T-cell (primary cell): ENCODE measurements around a stretch of chr10.

- PRO-cap, 7 experiments = no peak in any of the 7 experiments
Observed at GRCh38 chr10:74475192-74475722, 324.2 kb downstream of the ADK start.

DNA sequence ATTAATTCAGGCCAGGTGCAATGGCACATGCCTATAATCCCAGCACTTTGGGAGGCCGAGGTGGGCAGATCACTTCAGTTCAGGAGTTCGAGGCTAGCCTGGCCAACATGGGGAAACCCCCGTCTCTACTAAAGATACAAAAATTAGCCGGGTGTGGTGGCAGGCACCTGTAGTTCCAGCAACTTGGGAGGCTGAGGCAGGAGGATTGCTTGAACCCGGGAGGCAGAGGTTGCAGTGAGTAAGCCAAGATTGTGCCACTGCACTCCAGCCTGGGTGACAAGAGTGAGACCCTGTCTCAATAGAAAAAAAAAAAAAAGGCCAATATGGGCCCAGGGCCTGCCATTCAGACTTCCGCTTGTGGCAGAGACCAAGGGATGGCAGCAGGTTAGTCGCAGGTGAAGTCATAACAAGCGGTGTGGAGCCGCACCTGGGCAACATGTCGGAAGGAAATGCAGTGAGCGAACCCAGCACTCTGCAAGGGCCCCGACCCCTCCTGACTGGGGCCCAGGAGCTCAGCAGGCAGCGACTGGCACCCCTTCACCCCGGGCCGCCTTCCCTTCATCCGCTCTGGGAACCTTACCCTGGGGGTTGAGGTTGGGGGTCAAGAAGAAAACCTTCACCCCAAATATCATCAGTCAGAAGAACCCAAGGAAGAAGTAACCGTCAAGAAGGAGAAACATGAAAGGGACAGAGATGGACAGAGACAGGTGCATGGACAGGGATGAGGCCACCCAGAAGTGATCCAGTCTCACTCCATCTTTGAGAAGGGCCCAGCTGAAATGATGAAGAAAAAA is 171.7 kb upstream of the KAT6B start:
- PRO-cap, 7 experiments = no peak in any of the 7 experiments

DNA sequence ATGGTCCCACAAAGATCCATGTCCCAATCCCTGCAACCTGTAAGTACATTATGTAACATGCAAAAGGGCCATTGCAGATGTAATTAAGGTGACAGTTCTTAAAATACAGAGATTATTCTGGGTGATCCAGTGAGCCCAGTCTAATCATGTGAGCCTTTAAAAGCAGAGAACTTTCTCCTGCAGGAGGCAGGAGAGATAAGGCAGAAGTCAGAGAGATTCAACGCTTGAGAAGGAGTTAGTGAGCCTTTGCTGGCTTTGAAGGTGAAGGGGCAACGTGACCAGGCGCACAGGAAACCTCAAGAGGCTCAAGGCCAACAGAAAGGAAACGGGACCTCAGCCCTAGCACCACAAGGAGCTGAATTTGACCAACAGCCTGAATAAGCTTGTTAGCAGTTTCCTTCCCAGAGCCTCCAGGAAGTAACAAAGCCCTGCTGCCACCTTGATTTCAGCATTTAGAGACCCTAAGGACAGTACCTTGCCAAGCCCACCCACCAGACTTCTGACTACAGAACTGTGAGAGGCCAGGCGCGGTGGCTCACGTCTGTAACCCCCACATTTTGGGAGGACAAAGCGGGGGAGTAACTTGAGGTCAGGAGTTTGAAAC is 87.4 kb upstream of the KAT6B start:
- PRO-cap, 7 experiments = no peak in any of the 7 experiments

GRCh38 chr10:74865729-74866295 is 39.4 kb downstream of the KAT6B start:
- PRO-cap, 7 experiments = no peak in any of the 7 experiments

GRCh38 chr10:74886621-74887188 is 60.3 kb downstream of the KAT6B start:
- PRO-cap, 7 experiments = no peak in any of the 7 experiments

DNA sequence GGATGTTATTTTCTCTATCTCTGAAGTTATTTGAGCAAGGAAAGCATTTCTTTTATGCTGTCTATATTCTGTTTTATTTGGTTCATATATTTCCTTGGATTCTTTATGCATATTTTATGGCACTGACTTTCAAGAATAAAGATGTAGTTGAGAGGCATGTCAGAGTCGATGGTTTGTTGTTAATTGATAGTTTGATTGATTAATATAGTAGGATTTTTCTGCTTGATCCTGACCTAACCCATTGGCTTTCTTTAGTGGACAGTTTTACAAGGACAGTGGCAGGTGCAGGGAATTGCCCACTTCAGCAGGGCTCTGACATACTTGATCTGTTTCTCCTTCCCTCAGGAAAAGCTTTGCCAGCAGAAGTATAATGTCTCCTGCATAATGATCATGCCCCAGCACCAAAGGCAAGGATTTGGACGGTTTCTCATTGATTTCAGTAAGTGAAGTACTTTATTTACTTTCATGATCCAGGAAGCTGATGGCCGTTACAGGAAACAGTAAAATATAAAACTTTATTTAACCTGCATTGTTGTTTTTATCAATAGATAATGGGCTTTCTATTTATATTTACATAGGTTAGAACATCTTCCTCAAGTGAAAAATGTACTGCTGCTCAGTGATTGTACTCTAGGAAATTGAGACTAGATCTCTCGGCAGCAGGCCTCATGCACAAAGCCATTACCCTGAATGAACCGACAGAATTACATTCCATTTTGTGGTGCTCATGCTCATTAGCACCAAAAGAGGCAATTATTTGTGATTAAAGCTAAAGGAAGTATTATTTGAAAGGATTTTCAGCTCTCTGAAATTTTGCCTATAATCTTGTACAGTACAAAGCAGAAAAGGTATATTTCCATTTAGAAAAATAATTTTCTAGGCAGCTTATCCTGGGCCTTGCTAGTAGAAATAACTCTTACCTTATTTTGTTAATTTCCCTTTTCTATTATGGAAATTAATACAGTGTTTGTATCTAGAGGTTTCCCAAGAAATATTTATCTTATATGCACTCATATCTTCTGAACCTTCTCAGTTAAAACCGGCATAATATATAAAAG is 84.4 kb downstream of the DUSP29 start:
- PRO-cap, 7 experiments = no peak in any of the 7 experiments

GRCh38 chr10:75136808-75137277 is 25.4 kb downstream of the SAMD8 start:
- PRO-cap, 7 experiments = no peak in any of the 7 experiments

GRCh38 chr10:75224442-75224980 is 11.2 kb downstream of the COMTD1 start:
- PRO-cap, 7 experiments = no peak in any of the 7 experiments

GRCh38 chr10:75230273-75230996 is 5.3 kb downstream of the COMTD1 start:
- PRO-cap, 7 experiments = peak in 1 of 7 experiments; most common plus-strand start chr10:75230923 (in 1); most common minus-strand start chr10:75230710 (in 1)

DNA sequence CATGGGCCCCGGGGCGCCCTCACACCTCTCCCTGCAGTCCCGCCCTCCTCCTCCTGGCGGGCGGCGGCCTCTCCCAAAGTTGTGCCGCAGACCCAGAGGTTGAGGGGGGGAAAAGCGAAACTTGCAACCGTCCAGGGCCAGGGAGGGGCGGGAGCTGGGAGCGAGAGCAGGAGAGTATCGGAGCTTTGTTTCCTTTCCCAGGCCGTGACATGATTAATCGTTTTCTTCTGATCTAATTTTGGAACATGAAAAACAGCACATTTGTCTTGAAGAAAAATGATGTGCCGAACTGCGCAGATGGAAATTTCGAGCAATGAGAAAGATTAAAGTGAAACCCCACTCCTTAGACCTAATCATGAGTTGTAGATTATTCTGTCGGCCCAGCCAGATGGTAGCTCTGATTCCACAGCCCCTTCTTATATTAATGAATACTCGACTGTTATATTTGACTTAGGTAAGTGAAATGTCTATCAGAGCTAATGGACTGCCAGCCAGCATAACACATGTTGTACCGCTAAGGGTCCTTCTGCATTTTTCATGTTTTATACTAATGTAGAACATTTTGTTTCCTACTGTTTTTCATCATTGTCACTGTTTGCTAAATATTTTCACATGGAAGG is 59.6 kb upstream of the COMTD1 start:
- PRO-cap, 7 experiments = peak in 2 of 7 experiments; most common plus-strand start position 140 of the sequence (in 1); most common minus-strand start position 65 of the sequence (in 1)

- PRO-cap, 7 experiments = no peak in any of the 7 experiments
Observed at GRCh38 chr10:75295880-75296917, 60.4 kb upstream of the COMTD1 start.

- PRO-cap, 7 experiments = no peak in any of the 7 experiments
Observed at GRCh38 chr10:75395858-75396825, 5.4 kb downstream of the ZNF503 start.

GRCh38 chr10:75408944-75410011 is 7.7 kb upstream of the ZNF503 start:
- PRO-cap, 7 experiments = no peak in any of the 7 experiments

GRCh38 chr10:75430131-75431053 is 1.0 kb upstream of the LRMDA start:
- PRO-cap, 7 experiments = no peak in any of the 7 experiments

DNA sequence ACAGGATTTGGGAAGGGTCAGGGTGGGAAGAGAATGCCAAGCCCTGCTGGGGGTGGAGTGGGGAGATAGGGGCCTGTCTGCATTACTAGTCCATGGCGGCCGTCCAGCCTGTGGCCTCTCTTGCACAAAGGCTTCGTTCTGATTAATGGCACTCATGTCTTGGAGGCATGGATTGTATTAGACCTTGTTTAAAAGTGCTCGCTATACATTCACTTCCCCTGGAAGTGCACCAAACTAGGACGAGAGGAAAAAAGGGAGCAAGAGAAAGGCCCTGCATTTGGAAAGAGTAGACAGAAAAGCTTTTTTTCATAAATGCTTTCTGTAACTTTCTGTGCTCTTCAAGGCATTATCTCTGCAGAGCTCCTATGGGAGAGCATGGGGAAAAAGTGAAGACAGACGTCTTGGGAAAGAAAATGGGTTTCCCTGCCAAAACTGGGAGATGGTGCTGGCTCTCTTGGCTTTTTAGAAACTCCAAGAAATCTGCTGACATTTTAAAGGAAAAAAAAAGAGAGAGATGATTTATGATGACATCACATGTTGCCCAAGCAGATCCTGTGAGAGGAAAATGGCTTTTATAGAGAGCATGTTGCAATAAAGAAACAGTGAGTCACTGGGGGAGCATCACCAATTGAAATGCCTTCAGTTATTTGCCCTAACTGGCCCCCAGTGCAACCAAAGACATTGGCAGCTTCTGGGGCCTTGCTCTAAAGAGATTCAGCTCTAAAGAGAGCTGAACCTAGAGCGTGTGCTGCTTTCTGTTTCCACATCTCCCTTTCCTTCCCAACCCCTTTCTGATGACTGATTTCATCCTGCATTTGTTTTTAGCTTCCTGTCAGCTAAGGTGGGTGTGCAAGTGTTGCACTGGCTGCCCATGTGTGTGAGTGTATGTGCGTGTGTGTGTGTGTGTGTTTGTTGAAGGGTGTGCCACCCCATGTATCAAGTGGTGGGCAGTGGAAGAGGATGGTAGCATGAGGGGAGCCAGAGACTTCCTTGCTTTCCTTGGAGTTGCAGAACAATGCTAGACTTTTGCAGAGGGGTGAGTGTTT is 37.6 kb downstream of the LRMDA start:
- PRO-cap, 7 experiments = no peak in any of the 7 experiments

DNA sequence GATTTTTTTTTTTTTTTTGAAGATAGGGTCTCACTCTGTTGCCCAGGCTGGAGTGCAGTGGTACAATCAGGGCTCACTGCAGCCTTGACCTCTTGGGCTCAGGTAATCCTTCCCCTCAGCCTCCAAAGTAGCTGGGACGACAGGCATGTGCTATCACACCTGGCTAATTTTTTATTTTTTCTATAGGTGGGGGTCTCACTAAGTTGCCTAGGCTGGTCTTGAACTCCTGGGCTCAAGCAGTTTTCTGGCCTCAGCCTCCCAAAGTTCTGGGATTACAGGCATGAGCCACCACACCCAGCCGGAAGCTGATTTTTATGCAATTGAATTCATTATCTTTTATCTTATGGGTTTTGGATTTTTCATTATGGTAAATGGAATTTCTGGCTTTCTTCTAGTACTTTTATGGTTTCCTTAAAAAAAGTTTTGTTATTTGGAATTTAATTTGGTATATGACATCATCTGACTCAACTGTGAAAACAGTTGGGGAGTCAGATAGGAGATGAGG is 158.6 kb downstream of the LRMDA start:
- PRO-cap, 7 experiments = no peak in any of the 7 experiments

DNA sequence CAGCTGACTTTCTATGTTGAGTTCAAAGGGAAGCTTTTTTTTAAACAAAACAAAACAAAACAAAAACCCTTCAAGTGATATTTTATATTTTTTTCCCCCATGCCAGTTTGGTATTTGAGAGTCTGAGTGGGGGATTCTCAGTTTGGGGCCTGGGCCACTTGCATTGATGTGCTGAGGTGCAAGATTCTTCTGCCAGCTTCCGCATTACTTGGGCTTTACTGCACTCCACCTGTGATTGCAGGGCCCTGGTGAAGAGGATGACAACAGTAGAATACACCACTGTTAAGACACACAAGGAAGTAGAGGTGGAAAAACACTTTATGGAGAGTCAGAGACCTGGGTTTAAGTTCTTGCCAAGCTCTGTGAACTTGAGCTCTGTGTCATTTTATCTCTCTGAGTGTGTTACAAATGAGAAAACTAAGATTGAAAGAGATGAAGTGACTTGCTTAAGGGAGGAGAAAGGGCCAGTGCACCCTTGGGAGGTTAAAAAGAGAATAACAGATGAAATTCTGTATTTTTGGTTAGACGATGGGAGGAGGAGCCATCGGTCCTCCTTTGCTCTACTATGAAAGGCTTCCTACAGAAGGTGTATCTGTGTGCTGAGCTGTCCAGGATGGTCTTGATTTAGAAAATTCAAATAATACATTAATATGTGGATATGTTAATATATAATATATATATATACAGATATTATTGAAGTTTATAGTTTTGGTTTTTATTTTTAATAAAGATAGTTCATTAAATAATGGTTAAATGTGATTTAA is 209.5 kb downstream of the LRMDA start:
- PRO-cap, 7 experiments = no peak in any of the 7 experiments

DNA sequence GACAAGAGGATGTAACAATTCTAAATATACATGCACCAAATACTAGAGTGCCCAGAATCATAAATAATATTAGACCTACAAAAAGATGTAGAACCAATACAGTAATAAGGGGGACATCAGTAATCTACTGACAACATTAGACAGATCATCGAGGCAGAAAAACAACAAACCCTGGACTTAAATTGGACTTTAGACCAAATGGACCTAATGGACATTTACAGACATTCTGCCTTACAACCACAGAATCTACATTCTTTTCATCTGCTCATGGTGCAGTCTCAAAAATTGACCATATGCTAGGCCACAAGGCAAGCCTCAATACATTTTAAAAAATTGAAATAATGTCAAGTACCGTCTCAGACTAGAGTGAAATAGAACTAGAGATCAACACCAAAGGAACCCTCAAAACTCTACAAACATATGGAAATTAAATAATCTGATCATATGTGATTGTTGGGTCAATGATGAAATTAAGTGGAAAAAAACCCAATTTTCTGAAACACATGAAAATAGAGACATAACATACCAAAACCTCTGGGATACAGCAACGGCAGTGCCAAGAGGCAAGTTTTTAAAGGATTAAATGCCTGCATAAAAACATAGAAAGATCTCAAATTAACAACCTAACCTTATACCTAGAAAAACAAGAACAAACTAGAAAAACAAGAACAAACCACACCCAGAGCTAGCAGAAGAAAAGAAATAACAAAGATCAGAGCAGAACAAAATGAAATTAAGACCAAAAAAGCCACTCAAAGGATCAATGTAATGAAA is 388.7 kb downstream of the LRMDA start:
- PRO-cap, 7 experiments = no peak in any of the 7 experiments

DNA sequence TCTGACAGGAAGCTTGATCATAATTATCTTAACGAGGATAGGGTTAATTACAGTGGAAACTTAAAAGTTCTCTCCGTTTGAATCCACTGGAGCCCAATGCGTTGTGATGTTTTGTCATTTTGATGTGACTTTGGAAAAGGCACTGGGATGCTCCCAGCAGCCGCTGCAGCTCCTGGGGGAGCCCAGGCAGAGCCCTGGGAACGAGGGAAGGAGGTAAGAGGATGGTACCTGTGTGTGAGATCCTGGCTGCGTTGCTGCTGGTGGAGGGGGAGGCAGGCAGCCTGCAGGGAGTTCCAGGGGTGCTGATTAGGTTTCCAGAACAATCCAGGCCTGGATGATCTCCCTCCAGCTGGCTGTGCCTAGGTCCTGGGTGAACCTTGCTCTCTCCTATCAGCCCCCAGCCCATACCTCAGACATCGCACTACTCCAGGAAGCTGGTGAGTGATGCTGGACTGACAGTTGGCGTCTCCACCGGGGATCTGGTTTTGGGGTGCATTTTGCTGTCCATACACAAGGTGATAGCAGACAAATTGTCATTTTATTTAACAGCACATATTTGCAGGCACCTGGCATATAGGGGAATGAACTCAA is 601.1 kb downstream of the LRMDA start:
- PRO-cap, 7 experiments = no peak in any of the 7 experiments

- PRO-cap, 7 experiments = no peak in any of the 7 experiments
Observed at GRCh38 chr10:76050898-76051384, 619.5 kb downstream of the LRMDA start.